Thoracic aorta endothelial cell (primary cell): Measurements from ENCODE around the gene SFT2D3.

DNA sequence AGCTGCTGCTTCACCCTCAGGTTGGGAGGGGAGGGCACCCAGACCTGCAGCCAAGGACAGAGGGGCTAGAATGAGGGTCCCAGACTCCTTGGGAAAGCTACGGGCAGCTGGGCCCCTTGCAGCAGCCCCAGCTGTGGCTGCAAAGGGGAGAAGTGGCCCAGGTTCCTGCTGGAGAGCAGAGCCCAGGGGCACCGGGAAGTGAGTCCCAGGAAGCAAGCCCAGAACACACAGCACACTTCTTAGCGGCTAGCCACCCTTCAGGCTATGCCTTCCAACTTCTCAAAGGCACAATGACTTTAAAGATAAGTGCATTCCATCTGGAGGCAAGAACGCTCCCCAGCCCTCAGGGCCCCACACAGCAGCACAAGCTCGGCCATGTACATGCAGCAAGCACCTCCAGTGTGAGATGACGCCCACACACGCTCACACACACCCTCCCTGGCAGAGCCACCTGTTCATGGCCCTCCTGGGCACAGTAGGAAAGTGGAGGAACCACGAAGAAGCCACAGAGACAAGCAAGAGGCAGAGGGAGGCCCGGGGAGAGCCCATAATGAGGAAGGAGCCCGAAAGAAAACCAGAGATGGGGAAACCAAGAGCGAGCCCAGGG, 21.8 kb downstream of the BIN1 start:
- CAGE, long polyA plus RNA: no peak

DNA sequence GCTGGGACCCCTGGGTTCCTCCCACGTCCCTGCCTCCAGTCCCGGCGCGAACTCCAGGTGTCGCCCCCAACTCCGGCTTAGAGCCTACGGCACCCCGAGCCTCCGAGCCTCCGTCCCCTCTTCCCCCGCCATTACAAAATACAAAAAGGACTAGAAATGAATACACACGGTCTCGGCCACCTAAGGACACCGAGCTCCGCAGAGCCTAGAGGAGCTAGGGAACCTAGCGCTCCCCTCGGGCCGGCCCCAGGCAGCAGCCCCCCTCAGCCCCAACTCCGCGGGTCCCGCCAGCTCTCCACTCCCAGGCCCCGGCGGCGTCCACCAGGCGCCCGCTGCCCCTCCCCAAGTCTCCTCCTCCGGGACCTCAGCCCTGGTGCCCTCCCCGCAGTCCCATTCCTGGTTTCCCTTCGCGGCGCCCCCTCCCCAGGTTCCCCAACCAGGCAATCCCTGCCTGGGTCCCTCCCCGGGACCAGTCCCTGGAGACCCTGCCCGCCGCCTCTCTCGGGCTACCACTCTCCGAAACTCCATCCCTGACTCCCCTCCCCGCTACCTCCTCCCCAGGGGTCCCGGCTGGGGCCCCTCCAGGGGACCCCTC, 1.0 kb downstream of the CYP27C1 start:
- CAGE, long polyA plus RNA: no peak

GRCh38 chr2:127305983-127306956, 12.3 kb upstream of the ERCC3 start:
- CAGE, long polyA plus RNA: no peak

DNA sequence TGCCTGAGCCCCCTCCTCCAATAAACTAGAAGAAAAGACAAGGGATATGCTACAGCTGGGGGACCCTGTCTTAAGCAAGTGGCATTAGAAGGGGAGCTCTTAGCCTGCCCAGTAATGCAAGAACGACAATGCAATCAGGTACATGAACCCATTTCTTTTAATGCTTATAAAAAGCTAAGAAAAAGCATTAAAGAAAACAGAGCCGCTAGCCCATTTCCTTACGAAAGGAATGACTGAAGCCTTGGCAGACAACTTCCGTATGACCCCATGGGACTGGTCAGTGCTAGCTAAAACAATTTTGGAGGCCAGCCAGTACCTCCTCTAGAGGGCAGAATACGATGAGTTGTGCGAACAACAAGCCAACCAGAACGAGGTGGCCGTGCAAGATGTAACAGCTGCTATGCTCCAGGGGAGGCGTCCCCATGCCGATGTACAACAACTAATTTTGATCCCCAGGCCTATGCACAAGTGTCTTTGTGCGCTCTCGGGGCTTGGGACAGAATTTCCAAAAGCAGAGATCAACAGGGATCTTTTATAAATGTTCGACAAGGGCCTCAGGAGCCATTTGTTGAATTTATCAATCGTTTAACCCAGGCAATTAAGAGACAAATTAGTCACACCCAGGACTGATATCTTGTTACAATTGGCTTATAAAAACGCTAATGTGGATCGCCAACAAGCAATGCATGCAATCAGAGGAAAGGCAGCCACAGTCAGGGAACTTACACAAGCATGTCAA, 16.7 kb downstream of the MAP3K2 start:
- CAGE, long polyA plus RNA: no peak

GRCh38 chr2:127384231-127384703, 3.5 kb downstream of the MAP3K2 start:
- CAGE, long polyA plus RNA: no peak

DNA sequence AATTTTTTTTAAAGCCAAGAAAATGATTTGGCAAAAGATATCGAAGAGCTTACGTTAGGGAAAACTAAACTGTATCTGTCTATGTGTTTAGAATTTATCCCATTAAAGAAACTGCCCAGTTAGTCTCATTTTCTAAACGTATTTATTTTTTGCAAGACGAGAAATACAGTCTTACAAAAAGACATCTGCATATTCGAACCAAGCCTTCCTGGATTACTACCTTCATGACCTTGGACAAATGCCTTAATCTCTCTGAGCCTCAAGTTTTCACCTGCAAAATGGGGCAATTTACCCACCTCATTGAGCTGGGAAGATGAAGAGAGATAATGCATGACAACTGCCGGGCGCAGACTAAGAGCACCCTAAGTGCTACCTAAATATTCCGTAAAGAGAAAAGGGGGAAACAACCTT, 1.1 kb downstream of the MAP3K2 start:
- CAGE, long polyA plus RNA: no peak

- CAGE, long polyA plus RNA: no peak
Observed at GRCh38 chr2:127389690-127390455, 2.1 kb upstream of the MAP3K2 start.

GRCh38 chr2:127563008-127563360, 27.5 kb downstream of the MYO7B start:
- CAGE, long polyA plus RNA: no peak

GRCh38 chr2:127584337-127584781, 48.9 kb downstream of the MYO7B start:
- CAGE, long polyA plus RNA: no peak

DNA sequence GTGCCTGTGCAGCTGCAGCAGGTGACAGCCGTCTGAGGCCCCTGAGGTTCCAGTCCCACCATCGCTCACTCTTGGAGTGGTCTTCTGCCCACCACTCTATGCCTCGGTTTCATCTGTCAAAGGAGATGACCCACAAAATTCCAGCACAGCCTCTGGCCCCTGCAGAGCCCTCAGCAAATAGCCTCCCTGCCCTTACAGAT, 16.6 kb upstream of the GPR17 start:
- CAGE, long polyA plus RNA: no peak

DNA sequence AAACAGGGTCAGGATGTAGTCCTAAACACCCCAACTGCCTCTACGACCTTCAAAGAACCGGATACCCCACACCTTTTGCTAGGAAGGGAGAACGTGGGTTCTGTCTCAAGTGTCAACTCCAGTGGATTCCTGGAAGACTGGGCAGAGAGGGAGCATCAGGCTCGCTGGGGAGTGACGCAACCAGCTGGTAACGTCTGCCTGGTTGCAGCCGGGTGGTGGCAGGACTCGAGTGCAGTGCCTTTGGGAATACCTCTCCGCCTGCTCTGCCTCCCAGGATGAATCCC, 12.6 kb downstream of the GPR17 start:
- CAGE, long polyA plus RNA: no peak

DNA sequence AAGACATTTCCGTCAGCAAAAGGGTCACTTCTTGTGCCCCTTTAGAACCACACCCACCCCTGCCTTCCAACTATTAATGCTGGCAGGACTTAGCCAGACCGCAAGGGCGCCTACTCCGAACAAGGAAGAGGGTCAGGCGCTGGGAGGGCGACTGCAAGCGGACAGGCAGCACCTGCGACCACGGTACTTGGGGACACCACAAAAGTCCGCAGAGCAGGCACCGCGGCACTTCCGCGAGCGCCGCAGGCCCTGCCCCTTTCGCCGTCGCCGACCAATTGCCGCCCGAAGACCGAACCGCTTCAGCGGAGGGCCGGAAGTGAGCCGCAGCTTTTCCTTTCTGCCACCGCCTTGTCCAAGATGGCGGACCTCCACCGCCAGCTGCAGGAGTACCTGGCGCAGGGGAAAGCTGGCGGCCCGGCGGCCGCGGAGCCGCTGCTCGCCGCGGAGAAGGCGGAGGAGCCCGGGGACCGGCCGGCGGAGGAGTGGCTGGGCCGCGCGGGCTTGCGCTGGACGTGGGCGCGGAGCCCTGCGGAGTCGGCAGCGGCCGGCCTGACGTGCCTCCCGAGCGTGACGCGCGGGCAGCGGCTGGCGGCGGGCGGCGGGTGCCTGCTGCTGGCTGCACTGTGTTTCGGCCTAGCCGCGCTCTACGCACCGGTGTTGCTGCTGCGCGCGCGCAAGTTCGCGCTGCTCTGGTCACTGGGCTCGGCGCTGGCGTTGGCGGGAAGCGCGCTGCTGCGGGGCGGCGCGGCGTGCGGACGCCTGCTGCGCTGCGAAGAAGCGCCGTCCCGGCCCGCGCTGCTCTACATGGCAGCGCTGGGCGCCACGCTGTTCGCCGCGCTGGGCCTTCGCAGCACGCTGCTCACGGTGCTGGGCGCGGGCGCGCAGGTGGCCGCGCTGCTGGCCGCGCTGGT, at the start of gene SFT2D3:
Gene SFT2D3, plus strand, starts transcription at position 326 of the 911 bp plus-strand sequence.
- CAGE, long polyA plus RNA: no peak

- CAGE, long polyA plus RNA: no peak
Observed at GRCh38 chr2:127810523-127811087, 366 bp downstream of the WDR33 start.

DNA sequence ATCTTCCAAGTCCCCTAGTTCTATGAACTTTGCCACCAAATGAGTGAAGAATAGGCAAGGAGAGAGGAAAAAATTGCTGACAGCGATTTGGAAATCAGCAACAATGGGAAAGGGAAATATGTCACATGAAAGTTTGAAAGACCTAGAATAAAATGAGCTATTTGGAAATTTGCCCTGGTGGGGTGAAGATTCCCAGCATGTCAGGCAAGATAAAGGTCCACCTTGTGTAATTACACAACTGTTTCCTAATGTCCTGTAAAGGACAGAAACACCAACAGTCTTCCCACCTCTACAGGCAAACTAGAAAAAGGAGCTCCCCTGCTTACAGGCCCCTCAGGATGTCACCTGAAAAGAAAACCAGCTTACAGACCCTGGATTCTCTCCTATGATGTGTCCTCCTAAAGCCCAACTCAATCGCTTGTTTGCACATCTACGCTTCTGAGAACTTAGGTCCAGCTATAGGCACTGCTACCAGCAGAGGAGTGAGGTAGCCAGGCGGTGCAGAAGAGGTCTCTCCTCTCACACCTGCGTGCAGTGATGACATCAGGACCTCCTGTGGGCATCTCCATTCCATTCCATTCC, 5.9 kb upstream of the POLR2D start:
- CAGE, long polyA plus RNA: no peak

GRCh38 chr2:127872572-127873282, 13.0 kb downstream of the AMMECR1L start:
- CAGE, long polyA plus RNA: no peak

GRCh38 chr2:127873748-127874383, 11.9 kb downstream of the AMMECR1L start:
- CAGE, long polyA plus RNA: no peak

DNA sequence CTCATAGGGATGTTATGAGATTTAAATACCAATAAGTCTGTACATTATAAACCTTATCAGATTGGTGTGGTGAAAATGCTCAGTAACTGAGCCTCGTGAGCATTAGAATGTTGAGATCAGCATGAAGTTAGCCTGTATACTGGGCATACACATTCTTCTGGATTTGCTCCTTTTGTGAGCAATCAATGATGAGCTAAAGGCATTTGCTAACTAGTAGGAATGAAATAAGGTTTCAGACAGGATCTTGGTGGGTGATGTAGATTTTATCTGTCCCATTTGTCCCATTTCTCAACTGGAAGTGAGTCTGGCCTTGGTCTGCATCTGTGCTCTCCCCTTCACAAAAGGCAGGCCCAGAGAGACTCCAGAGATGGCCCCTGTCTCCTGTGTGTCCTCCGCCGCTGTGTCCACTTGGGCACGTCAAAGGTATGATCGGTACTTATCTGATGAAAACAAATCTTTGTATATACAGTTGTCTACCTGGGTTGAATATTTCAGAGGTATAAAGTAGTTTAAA, 3.2 kb upstream of the AMMECR1L start:
- CAGE, long polyA plus RNA: no peak

- CAGE, long polyA plus RNA: no peak
Observed at GRCh38 chr2:128267711-128268464, 50.8 kb downstream of the HS6ST1 start.

GRCh38 chr2:128309615-128310183, 9.0 kb downstream of the HS6ST1 start:
- CAGE, long polyA plus RNA: no peak

GRCh38 chr2:128362826-128363305, 44.2 kb upstream of the HS6ST1 start:
- CAGE, long polyA plus RNA: no peak